Measurements from ENCODE around the genes CYB5R4 and MRAP2.

DNA sequence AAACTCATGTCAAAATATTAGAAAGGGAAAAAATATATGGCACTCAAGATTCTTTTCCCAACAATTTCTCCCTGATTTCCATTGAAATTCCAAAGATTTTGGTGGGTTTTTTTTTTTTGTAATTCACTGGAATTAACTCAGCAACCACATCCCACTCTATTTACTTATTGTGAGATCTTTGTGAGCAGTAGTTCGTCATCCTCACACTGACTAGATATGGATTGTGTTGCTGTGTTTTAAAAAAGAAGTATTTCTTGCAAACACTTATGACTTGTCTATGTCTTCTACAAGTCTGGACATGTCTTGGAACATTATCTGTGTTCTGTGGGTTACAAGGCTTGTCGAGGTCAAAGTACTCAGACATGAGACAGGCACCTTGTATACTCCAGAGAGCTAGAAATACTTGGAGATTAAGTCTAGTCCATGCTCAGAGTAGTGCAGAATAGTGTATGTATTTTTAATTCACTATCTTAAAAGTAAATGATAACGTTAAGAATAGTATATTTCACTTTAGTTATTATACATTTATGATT is 7.3 kb upstream of the TENT5A start:
- PRO-cap = no peak

GRCh38 chr6:81788679-81788997 is 36.2 kb upstream of the TENT5A start:
- PRO-cap = no peak

GRCh38 chr6:81834119-81834669 is 81.7 kb upstream of the TENT5A start:
- PRO-cap = unidirectional peak, minus-strand start at chr6:81834456

DNA sequence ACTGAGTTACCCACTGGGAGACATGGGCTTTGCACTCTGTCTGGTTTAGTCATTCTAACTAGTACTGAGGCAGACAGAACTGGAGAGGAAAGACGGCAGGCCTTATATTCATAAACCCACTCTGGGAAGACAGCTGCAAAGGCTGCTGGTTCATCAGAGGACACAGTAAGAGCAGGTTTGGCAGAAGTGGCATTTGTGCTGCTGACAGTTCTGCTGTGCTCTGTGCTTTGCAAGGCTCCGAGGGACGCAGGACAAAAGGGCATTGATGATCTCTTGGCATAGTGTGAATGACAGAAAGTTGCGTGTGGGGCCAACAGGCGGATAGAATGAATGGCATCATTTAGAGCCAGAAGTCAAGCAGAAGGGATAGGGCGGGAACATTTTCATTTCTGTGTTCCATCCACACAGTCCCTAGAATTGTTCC is 142.4 kb upstream of the TENT5A start:
- PRO-cap = no peak

GRCh38 chr6:82246701-82247378 is 704 bp downstream of the IBTK start:
- PRO-cap = bidirectional peak, plus-strand start at chr6:82247344, minus-strand start at chr6:82247236

DNA sequence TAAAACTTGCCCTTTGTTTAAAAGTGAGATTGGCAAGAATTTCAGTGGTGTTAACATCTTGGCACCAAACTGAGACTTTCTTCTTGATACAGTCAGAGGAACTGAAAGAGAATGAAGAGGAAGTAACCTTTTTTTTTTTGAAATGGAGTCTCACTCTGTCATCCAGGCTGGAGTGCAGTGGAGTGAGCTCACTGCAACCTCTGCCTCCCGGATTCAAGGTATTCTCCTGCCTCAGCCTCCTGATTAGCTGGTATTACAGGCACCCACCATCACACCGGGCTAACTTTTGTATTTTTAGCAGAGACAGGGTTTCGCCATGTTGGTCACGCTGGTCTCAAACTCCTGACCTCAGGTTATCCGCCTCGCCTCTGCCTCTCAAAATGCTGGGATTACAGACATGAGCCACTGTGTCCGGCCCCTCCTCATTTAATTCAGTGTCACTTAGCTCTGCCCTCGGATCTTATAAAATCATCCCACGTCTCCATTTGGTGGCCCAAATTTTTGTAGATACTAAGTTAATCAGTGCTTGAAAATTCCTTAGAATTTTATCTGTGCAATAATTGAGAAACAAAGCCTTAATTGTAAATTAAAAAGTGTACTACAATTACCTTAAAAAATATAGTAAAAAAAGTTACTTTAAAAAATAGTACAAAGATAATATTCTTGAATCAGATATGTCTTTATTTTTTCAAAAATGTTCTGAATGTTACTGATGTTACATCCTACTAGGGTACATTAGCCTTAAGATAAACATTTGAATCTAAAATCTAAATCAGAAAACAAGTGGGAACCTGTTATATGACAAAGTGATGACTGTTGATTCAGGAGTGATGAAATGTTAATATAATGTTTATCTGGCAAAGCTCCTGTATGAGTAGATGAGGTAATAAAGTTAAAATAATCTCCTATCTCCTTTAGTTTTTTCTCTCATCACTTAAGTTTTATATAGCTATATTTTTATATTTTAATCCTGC is 3.9 kb downstream of the DOP1A start:
- PRO-cap = unidirectional peak, minus-strand start at position 71 of the sequence

GRCh38 chr6:83333679-83334062 is 97.2 kb downstream of the ME1 start:
- PRO-cap = no peak

DNA sequence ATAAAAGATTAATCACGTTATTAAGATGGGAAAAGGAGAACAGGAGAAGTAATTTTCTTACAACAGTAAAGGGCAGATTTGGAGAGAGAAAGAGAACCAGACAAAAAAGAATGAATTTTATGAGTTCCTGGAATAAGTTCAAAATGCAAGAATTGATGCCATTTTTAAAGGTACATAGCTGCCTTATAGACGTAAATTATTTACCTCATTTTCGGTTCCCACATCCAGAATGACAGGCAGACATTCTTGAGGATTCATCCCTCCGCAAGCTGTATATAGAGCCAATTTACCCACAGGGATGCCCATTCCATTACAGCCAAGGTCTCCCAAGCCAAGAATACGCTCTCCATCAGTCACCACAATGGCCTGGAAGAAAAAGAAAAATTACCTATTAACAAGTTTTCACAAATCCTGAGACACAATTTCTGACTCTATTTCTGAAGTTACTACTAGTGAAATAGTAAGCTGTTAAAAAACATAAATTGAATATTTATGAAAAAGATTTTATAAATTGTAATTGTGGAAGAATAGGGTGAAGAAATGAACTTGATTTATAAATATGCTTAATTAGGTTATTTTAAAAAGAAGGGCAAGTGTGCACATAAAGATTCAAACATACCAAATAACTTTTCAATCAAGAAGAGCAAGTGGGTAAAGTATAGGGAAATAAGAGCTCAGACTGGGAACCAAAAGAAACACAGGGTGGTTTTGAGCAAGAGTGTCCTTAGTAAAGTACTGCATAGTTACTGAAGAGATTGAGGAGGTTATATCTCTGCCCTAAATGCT is 84.7 kb downstream of the ME1 start:
- PRO-cap = no peak

DNA sequence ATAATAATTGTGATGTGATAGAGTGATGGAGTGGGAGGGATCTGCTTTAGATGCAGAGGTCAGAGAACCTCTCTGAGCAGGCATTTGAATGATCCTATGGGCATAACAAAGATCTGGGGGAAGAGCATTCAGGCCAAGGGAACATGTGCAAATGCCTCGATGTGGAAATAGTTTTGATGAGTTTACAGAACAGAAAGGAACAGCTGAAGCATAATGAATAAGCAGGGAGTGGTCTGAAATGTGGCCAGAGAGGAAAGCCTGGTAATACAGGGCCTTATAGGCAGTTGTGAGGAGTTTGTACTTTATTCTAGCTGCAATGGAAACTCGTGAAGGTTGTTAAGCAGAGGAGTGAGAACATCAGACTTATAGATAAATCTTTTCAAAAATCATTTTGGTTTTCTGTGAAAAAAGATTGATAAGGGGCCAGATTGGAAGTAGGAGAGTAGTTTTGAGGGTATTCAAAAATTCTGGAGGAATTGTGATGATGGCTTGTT is 33.1 kb upstream of the ME1 start:
- PRO-cap = no peak

DNA sequence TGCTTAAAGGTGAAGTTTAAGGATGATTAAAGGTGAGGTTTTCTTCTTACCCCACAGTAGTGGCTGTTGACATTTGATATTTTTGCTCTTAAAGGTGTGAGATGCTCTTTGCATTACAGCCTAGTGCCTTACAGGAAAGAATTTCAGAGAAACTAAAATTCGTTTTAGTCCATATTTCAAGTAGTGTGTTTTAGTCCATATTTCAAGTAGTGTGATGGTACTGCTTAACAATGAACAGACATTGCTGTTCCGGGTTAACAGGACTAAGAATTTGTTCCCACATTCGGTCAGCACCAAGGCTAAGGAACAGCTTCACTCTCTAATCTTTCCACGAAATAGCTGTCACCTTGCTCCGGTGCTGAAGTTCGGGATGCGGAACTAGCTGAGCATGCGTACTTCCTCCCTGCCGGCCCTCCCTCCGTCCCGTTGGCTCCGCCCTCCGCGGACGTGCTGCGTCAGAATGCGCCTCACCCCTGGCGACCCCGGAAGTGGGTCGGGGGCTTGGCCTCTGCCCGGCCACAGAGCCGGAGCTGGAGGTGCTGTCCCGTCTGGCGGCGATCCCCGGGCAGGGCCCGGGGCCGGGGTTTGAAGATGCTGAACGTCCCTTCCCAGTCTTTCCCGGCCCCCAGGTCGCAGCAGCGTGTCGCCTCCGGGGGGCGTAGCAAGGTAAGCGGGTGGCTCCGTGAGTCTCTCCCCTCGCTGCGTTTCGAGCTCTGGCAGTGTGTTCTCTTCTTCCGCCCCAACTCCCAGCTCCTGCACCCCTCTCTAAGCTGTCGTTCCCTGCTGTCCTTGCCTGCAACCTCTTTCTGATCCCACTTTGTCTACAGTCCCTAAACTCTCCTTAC is at the start of gene CYB5R4:
Gene CYB5R4, plus strand, starts transcription at position 498 of the 845 bp plus-strand sequence.
- PRO-cap = unidirectional peak, plus-strand start at position 511 of the sequence; unidirectional peak, plus-strand start at position 719 of the sequence

- PRO-cap = no peak
These were observed at the start of gene MRAP2 for GRCh38 chr6:84033487-84033993. TSS of gene MRAP2 (plus strand) at chr6:84033772.

DNA sequence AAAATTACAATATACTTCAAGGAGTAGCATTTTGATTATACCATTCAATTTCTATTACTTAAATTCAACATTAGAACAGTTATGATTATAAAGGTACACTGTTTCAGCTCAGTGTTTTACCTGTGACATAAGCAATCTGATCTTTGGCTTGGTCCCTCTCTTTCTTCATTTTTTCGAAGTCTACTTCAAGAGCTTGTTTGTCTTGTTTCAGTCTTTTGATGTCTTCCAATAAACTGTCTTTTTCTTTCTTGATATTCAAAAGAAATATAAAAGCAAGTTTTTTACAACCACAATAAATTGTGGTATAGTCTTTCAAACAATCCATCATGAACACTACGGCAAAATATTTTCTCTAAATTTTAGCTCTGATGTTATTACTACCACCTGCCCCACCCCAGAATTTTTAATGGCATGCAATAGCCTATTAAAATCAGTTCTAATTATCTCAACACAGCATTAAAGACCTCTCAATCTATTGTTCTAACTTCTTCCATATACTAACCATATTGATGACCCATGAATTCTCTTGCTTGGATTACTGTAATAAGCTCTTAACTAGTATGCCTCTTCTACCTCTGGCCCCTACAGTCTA is 64.3 kb downstream of the CEP162 start:
- PRO-cap = no peak

DNA sequence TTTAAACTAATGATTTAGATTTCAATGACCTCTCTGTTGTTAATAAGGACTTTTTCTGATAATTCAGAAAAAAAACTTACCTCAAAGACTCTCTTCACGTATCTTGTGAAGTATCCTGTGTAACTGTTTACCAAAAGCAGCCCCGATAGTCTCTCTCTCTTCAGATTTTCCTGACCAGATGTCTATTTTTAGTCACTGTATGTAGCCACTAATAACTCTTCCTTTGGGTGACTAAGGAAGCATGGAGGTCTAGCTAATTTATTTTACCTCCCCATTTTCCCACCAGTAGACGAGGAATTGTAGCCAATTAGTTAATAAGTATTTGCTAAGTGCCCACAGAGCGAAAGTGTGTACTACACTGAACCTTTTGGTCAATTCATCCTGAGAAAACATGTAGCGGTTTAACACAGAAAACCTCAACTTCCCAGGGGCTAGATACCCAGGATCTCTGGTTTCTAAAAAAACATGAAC is 180.7 kb downstream of the TBX18 start:
- PRO-cap = no peak

DNA sequence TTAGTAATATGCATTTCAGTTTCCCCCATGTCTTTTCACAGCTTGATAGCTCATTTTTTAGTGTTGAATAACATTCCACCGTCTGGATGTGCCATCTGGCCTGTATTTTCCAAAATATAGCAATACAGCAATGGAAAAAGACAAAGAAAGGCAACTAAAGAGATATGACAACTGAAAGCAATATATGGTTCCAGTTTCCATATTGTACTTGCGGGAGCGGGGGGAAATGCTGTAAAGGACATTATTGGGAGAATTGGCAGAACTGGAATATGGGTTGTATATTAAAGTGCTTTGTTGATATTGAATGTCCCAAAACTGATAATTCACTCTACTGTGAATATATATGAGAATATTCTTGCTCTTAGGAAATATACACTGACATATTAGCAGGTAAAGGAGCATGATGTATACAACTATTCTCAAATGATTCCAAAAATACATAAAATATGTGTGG is 166.3 kb upstream of the NT5E start:
- PRO-cap = no peak

GRCh38 chr6:85449279-85449471 is 708 bp upstream of the NT5E start:
- PRO-cap = no peak

DNA sequence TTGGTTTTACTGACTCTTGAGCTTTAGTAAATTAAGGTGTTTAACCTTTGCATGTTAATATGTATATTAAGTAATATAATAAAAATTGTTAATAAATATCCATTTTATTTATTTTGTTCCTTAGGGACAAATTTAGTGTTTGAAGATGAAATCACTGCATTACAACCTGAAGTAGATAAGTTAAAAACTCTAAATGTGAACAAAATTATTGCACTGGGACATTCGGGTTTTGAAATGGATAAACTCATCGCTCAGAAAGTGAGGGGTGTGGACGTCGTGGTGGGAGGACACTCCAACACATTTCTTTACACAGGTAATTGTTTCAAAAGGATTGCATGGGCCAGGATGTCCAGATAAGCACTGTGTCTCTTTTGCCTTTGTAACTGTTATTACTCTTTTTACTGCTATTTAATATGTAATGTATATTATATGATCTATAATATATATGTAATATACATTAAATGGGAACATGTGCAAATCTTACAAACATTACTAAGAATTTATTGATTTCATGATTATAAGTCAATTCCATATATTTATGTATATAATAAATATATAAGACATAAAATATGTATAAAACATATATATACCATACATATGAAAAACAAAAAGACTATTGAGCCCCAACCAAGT is 21.3 kb downstream of the NT5E start:
- PRO-cap = no peak

GRCh38 chr6:86057805-86058184 is 415.1 kb upstream of the SYNCRIP start:
- PRO-cap = no peak

DNA sequence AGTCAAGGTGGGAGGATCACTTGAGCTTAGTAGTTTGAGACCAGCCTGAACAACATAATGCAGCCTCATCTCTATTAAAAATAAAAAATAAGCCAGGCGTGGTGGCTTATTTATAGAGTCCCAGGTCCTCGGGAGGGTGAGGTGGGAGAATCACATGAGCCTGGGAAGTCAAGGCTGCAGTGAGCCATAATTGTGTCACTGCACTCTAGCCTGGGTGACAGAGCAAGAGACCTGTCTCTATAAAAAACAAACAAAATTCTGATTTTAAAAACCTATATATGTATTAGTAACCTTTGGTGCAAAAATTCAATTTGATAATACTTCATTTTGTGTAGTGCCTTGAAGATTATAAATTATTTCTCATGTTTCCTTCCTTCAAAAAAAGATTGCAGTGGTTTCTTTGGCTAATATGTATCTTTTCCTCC is 27.6 kb downstream of the ORC3 start:
- PRO-cap = no peak

GRCh38 chr6:87756659-87757252 is 54.7 kb upstream of the AKIRIN2 start:
- PRO-cap = no peak

- PRO-cap = no peak
These were observed 146.4 kb upstream of the AKIRIN2 start for GRCh38 chr6:87848331-87848993.